Left ventricle myocardium (tissue), 1 donor: ENCODE results near the genes ABLIM1 and ATRNL1.

- PRO-cap = no peak
These were observed 61.0 kb upstream of the ADRB1 start for GRCh38 chr10:113982480-113983214.

- PRO-cap = unidirectional peak, plus-strand start at chr10:114064825; unidirectional peak, plus-strand start at chr10:114064911
These were observed 21.0 kb downstream of the ADRB1 start for GRCh38 chr10:114064575-114065244.

- PRO-cap = no peak
These were observed 31.7 kb upstream of the AFAP1L2 start for GRCh38 chr10:114435876-114436610.

DNA sequence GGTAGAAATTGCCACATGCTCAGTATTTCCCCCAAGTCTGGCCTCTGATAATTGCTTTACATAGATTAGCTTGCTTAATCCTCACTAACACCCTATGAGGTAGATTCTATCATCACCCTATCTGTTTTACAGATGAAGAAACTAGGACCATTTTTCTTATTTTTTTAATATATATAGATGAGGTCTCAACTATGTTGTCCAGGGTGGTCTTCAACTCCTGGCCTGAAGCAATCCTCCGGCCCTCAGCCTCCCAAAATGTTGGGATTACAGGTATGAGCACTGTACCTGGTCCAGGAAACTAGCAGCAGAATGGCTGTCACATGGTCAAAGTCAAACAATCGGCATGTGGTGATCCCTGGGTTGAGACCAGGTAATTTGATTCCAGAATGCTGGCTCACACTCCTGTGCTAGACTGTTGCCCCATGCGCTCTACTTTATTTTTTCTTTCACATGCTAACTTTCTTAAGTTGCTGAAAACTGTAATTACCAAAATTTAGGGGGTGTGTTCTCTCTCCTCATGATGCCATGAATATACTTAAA, 67.9 kb upstream of the AFAP1L2 start:
- PRO-cap = no peak

- PRO-cap = no peak
These were observed 115.0 kb upstream of the AFAP1L2 start for GRCh38 chr10:114519184-114519772.

DNA sequence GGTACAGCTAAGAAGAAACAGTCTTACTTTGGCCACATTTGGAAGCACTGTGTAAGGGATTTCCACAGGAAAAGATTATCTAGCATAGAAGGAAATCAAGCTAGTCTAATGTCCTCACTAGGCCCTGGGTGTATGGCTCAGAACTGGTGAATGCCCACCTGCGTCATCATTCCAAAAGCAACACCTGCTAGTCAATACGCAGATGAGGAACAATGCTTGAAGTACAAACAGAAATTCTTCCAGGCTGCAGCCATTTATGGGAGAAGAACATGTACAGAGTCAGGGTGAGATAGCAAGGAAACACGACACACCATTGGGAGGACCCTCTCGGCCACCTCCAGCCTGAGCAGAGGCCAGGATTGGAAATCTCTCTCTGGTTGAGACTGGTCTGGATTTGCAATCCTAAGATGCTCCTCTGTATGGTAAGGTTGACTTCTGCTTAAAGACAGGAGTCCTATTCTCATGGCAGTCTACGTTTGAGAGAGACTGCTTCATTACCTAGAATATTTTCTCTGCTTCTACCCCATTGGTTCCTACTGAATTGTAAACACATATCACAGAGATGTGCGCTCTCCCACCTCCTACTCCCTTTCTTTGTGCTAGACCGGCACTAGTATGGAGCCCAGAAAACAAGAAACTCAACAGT, 48.0 kb downstream of the ABLIM1 start:
- PRO-cap = no peak

- PRO-cap = no peak
These were observed 9.7 kb downstream of the ABLIM1 start for GRCh38 chr10:114648209-114648894.

DNA sequence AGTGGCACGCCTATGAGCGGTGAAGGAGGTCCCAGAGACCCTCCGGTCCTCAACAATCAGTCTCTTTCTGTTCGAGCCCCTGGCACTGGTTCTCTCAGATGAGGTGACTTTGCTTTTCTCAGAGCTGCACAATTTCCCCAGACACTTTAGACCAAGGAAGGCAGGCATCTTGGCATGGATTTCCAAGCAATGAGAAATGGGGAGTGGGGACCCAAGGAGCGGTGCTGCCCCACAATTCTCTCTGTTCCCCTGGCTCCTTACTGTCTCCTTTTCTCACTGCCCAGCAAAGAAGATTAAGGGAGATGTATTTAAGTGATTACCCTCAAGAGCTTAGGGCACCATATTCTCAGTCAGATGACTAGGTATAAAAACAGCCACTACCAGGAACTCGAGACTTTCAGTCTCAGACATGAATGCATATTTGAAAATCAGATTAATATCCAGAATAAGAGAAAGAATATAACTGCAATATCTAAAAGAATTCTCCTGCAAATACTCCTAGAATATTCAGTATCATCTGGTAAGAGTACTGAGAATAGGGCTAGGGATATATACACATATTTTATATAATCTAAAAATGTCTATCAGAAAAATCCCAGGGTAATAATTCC, at the start of gene ABLIM1:
TSS of gene ABLIM1 (minus strand) at position 243 of the 611 bp plus-strand sequence.
- PRO-cap = no peak

- PRO-cap = bidirectional peak, plus-strand start at chr10:114681914, minus-strand start at chr10:114681868
These were observed 23.5 kb upstream of the ABLIM1 start for GRCh38 chr10:114681492-114682085.

GRCh38 chr10:114779689-114780171, 41.9 kb upstream of the FHIP2A start:
- PRO-cap = no peak

DNA sequence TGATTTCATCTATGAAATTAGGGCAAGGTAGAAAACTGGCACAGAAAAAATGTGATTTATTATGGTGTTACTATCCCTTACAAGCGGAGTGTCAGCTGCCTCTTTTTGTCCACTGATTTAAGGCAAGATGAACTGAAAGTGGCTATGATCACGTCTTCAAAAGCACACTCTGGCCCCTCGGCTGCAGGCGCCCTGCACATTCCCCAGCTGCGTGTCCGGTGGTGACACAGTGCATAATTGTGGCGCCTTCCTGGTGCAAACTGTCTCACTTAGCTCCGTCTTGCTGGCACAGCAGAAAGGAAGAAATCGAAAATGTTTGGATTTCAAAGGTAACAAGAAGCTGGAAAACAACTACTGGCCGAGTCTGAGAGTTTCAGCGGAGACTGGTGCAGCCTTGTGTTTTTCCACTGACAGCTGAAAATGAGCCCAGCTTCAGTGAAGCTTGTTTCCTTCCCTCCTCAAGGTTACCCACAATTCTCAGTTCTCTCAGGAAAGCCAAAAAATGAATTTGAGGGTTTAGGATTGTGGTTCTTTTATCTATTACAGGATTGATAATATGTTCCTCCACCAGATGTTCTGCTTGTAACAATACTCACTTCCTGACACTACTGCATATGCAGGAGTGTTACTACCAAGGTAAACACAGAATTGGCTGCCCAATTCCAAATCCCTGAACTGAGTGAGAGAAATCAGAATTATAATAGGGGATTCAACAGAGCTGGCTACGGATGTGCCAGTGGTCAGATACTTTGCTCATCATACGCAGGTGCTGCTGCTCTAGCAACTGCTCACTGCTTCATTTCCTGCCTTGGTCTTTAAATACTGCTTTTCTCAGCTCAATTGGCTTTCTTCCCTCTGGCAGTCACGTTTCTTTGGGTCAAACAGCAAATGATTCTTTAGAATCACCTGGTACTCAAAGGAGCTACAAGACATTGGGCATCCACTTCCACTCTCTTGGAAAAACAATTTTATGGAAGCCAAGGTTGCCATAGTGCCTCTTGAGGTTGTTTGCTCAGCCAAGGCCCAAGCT, 63.7 kb downstream of the TRUB1 start:
- PRO-cap = no peak

GRCh38 chr10:115092197-115093495, at the start of gene ATRNL1:
Gene ATRNL1 (plus strand): TSS chr10:115093365.
- PRO-cap = no peak

DNA sequence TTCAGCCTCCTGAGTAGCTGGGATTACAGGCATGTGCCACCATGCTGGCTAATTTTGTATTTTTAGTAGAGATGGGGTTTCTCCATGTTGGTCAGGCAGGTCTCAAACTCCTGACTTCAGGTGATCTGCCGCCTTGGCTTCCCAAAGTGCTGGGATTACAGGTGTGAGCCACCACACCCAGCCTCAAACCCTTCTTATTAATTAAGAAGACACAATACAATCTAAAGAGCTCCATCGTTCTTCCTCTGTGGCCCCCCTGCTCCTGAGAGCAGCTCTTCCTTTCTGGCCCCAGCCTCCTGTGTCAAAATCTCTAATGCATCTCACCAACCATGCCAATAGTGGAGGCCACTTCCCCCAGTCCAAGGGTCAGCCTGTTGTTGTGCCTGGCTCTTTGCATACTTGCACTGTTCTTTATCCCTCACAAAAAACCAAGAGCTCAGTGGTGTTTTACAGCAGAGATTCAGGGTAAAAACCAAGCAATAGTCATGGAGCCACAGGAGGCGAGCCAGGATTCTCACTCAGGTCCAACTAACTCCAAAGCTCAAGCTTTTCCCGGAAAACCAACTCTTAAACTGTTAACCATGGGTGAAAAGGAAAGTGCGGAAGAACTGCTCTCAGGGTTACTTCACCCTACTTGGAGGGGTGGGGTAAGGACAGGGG, 190.3 kb downstream of the GFRA1 start:
- PRO-cap = no peak

DNA sequence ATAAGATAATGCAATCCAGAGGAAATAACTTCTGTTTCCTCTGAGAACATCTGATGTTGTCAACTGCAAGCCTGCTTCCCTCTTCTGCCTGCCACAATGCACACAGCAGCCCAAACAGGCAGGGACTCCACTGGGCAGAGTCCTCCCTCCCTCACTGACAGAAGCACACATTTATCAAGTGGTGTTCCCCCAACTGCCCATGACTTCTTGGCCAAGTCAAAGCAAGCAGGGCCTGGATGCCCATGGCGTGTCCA, 63.8 kb downstream of the GFRA1 start:
- PRO-cap = no peak

- PRO-cap = no peak
These were observed 56.3 kb downstream of the GFRA1 start for GRCh38 chr10:116216672-116217146.

GRCh38 chr10:116627089-116627748, 36.5 kb downstream of the PNLIPRP1 start:
- PRO-cap = no peak

GRCh38 chr10:116698216-116698821, 28.6 kb upstream of the C10orf82 start:
- PRO-cap = no peak

GRCh38 chr10:116847780-116848880, 1.2 kb upstream of the ENO4 start:
- PRO-cap = no peak

GRCh38 chr10:116948846-116949064, 56.2 kb downstream of the SHTN1 start:
- PRO-cap = no peak

DNA sequence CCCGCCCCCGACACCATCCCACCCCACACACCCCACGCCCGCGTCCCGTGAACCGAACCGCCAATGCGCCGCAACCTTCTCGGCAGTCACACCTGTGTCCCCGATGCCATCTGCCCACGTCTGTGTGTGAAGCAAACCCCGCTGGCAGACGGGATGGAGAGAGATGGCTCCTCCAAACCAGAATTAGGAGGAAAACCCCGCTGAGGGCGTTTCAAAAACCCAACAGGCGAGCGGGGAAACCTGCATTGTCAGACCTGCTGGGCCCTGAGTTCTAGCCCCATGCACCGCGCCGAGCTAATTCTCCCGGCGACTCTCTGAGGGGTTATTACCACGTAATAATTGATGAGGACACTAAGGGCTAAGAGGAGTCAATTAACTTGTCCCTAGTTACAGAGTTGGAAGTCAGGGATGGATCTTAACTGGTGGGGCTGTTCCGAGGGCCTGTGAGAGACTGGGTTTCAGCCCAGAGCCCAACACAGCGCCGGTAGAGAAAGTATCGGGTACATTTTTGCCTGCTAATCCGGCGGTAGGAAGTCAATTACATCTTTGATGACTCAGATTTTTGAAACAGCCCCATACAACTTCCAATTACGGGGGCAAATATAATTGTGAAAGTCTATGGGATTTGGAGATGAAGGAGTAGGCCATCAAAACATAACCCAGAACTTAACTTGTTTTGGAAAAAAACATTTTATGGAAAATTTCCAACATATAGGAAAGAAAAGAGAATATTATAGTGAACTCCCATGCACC, 28.3 kb upstream of the KCNK18 start:
- PRO-cap = no peak